ENCODE measurements around the genes MACO1, LDLRAP1 and PDIK1L.

DNA sequence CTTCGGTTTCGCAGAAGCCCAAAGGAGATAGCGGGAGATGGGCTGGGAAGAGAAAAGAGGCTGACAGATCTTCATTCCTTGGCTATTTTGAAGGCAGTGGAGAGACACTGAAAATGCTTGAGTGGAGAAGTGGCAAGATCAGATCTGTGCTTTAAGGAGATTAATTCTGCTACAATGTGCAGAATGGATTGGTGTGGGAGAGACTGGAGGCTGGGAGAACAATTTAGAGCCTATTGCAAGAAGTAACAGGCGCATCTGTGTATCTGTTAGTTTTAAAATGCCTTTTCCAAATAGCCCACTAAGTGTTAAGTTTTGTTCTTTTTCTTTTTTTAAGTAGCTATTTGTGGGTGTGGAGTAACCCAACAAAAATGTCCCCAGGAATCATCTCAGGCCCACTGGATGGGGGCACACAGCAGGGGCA, 24.0 kb upstream of the SRRM1 start:
- PRO-cap: no peak

DNA sequence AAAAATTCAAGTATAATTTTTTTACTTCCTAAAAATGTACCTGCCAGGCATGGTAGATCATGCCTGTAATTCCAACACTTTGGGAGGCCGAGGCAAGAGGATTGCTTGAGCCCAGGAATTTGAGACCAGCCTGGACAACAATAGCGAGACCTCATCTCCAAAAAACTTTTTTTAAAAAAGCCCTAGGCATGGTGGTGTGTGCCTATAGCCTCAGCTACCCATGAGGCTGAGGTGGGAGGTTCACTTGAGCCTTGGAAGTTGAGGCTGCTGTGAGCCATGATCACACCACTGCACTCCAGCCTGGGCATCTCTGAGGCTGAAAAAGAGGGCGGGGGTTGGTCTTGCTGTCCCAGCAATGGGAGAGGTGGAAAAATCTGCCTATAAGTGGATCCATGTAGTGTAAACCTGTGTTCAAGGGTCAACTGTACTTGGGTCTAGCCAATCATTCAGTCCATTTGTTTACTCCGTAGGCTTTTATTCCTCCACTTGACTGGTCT, 31.7 kb downstream of the SRRM1 start:
- PRO-cap: no peak

- PRO-cap: no peak
Measured at GRCh38 chr1:24694112-24694836, 51.0 kb upstream of the CLIC4 start.

- PRO-cap: no peak
Measured at GRCh38 chr1:24919779-24920046, 10.4 kb downstream of the RUNX3 start.

DNA sequence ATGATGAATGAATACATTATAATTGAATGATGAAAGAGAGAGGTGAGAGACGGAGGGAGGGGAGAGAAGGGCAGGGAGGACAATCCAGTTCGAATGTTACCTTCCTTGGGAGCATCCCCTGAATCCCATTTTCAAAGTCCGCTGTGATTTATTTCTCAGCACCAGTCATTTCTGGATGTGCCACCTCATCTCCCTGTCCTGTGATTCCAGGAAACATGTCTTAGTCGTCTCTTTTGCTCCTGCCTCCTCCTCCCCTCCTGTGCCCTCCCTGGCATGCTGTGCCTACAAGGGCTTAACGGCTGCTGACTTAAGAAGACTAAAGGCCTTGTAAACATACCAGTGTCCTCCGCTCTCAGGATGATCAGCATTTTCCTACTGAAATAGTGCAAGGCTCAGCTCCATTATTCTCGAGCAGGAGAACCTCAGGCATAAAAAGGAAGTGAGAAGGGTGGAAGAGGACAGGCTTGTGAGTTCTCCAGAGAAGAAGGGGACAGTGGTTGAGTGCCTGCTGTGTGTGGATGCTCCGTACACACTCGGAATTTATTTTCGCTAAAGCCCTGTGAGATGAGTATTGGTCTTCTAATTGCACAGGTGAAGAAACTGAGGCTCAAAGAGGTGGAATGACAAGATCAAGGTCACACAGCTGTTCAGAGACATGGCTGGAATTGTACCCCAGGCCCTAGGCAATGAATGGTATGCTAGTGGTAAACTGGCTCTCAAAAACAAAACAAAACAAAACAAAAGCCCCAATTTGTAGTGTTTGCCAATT, 61.7 kb upstream of the RUNX3 start:
- PRO-cap: no peak

DNA sequence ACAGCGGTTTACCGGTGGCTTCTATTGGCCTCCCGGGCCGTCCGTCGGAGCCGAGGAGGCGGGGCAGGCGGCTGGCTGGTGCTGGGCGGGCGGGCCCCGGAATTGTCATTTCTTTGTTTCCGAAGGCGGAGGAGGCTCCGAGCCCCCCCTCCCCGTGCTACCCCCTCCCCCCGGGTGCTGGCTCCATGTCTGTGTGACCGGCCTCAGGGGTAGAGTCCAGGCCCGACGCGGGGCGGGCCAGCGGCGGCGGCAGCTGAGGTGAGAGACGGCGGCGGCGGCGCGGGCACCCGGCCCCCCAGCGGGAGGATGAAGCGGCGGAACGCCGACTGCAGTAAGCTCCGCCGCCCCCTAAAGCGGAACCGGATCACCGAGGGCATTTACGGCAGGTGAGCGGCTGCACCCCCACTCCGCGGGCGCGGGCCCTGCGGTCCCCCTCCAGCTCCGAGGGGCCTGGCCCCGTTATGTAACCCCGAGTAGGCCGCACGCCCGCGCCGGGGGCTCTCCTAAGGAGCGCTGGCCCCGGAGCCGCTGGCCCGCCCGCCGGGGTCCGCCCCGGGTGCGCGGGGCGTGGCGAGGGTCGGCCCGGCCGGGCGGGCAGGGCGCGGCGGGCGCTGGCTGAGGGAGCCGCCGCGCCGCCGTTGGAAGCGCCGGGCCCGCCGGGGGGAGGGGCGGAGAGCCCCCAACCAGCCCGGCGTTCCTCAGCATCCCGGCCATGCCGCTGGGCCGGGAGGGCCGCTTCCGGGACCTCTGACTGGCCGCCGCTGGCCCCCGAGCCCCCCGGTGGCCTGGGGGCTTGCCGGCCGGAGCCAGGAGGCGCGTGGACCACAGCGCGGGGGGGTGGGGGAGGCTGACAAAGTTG, at the start of gene MACO1:
MACO1 (plus strand) TSS at position 105 of the 859 bp plus-strand sequence.
- PRO-cap: unidirectional peak, plus-strand start at position 116 of the sequence; bidirectional peak, plus-strand start at position 405 of the sequence, minus-strand start at position 308 of the sequence

- PRO-cap: bidirectional peak, plus-strand start at chr1:25543585, minus-strand start at chr1:25543466
Measured at GRCh38 chr1:25543160-25544337, at the start of gene LDLRAP1. Gene LDLRAP1, plus strand, starts transcription at chr1:25543606.

DNA sequence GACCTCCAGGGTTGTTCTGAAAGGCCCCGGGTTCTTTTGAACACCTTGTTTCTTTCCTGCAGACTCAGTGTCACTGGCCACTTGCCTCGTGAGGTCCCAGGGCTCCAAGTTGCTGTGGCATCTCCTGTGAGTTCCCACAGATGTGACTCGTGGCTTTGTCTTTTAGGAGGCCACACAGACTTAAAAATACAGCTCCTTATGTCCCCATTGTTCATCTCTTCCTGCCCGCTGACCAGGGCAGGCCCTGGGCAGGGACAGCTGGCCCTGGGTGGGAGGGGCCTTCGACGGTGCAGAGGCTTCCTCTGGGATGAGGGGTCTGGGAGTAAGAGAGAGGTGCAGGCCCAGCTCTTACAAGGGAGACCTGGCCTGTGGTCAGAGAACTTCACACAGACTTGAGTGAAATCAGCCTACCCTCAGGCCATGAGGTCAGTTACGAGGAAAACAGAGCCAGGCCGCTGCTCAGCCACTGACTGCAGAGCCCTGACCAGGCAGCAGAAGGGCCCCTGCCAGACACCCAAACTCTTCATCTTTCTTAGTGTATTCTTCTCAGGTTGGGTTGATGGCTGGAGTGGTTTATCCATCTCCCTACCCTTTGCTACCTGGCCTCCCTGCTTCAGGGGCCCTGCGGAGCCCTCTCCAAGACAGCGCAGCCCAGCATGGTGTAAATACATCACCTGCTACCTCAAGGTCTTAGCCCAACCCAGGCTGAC, 15.8 kb downstream of the LDLRAP1 start:
- PRO-cap: no peak

GRCh38 chr1:25561472-25561867, 18.1 kb downstream of the LDLRAP1 start:
- PRO-cap: no peak

DNA sequence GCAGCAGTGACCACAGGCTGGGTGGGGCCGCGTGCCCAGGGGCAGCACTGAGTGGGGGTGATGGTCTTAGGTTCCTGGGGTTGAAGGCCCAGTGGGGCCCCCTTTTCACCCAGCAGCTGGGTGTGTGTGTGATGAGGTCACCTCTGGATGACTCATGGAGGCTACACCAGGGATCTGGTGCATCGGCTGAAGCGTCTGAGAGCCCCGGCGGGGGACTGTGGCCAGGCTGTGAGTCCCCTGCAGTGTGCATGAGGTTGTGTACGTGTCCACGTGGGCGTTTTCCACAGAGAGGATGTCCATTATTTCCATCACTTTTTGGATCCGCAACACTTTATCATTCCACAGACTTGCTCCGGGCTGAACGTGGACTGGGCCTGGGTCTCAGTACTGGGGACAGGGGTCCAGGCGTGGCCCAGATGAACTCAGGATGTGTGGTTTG, 25.6 kb downstream of the LDLRAP1 start:
- PRO-cap: no peak

DNA sequence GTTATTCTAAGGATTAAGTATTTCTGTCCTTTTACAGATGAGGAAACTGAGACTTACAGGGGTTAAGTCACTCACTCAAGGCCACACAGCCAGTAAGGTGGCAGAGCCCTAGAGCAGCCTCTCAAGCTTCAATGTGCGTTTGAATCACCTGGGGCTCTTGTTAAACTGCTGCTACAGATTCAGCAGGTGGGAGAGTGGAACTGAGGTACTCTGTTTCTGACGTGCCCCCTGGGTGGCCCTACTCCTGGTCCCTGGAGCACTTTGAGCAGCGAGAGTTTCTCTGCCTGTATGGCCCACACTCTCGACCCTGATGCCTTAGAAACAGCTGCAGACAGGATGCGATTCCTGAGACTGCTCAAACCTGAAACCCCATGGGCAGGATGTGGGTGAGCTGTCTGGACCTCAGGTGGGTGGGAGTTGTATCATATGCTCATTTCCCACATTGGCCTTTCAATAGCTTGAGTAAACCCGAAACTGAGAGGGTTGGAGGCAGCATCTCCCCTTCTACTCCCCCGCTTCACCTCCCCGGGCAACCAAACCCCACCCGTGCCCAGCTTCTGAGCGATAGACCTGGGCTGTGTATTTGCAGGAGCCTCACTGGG, 59.3 kb downstream of the MAN1C1 start:
- PRO-cap: no peak

- PRO-cap: no peak
Measured at GRCh38 chr1:25686084-25686854, 69.7 kb downstream of the MAN1C1 start.

DNA sequence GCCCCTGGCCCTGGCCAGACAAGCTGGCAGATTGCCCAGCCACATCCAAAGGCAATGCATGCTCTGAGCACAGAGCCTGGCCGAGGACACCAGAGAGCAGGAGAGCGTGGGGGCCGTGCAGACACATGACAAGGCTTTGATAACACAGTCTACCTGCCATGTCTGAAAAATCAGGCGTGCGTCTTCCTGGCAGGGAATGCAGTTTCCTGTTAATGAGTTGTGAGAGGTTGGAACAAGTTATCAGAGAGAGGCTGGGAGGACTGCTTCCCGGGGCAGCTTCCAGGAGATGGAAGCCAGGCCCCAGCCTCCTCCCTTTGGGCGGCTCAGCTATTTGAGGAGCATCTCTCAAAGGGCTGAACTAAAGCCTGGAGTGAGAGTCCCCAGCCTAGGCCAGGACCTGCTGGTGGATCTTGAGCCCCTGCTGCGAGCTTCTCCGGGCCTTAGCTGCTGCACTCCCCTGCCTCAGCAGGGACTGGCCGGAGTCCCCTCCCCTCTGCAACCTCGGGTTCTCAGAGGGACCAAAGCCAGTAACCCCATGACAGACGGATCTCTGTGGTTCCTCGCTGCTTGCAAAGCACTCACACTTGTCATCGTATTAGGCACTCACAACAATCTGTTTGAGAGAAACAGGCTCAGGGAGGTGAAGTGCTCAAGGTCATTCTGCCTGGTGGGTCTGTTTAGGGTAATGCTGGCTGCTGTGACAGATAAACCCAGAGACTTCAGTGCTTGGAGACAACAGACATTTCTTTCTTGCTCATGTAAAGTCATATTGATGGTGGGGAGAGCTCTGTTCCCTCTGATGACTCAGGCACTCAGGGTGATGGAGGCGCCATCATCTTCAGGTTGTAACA, 72.0 kb upstream of the SELENON start:
- PRO-cap: no peak

GRCh38 chr1:25766604-25767123, 33.3 kb upstream of the SELENON start:
- PRO-cap: no peak

GRCh38 chr1:25890063-25890958, 14.8 kb upstream of the PAQR7 start:
- PRO-cap: no peak

DNA sequence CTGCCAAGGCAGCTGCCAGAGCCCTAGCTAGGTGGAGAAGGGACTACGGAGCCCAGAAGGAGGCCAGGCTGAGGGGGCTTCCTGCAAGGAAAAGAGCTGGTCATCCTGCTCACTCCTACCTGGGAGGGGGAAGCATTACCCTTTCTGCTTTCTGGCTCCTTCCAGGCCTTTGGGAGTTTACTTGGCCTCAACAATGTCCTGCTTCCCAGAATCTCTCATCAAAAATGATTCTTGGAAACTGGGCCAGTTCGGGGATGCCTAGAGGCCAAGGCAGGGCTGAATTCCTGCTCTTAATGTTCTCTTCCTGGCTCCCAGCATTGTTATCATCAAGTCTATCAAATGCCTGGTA, 7.5 kb upstream of the PAFAH2 start:
- PRO-cap: no peak

DNA sequence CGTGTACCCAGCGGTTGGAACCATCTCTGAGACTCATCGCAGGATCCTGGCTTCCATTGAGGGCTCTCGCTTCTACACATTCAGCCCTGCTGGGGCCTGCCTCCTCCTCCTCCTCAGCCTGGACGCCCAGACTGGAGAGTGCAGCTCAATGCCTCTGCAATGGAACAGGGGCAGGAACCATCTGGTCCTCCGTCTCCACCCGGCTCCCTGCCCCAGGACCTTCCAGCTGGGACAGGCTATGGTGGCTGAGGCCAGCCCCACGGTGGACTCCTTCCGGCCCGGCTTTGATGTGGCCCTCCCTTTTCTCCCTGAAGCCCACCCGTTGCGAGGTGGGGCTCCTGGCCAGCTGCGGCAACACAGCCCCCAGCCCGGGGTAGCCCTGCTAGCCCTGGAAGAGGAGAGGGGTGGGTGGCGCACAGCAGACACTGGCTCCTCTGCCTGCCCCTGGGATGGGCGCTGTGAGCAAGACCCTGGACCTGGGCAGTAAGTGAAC, 1.4 kb downstream of the EXTL1 start:
- PRO-cap: no peak

DNA sequence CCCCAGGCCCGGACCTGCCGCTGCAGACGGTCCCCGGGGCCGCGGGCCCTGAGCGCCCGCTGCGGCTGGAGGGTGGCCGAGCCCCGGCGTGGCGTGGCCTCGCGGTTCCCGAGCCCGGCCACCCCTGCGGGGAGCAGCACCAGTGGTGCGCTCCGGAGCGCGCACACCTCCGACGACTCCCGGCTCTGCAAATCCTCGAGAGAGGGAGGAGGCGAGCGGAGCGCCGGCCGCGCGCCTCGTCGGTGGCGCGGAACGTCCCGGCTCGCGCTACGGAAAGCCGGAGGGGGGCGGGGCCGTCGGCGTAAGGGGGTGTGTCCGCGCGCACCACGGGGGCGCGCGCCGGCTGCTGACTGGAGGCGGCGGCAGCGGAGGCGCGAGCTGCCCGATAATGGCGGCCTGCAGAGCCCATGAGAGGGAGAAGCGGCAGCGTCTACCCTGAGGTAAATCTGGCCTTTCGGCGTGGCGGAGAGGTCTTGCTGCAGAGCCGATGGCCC, at the start of gene PDIK1L:
PDIK1L (plus strand) TSS at position 349 of the 494 bp plus-strand sequence.
- PRO-cap: bidirectional peak, plus-strand start at position 190 of the sequence, minus-strand start at position 244 of the sequence

DNA sequence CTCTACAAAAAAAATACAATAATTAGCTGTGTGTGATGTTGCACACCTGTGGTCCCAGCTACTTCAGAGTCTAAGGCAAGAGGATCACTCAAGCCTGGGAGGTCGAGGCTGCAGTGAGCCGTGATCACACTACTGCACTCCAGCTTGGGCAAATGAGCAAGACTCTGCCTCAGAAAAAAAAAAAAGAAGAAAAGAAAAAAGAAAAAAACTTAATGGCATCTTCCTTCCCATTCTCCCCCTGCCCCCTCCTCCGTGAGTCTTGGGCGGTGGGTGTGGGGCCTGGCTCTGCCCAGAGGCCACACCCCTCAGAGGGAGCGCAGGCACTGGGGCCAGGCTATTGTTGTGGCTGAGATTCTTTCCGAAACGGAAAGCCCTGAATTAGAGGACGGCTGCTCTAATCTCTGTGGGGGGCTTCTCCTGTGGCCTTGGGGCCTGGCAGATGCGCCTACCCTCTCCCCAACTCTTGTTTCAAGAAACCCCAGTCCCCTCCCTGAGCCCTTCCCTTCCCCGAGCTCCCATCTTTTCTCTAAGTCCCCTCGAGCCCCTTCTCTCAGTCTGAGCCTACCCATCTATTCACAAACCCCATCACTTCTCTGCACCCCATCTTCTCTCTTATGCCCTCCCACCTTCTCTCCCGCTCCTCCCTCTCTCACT, 4.1 kb upstream of the FAM110D start:
- PRO-cap: no peak

DNA sequence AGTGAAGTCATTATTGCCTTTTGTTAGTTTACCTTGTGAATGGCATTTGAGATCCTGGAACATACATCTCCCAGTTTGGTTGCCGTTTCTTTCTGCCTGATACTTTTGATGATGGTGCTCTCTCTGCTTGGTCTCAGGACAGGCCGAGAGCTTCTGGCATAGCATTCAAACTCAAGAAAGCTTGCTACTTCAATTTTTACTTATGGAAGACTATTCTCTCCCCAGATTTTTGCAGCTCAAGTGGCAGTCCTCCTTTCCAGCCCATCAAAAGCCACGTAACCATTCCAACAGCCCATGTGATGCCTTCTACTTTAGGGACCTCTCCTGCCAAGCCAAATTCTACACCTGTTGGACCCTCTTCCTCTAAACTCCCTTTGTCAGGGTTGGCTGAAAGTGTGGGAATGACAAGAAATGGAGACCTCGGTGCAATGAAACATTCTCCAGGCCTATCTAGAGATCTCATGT, 21.0 kb downstream of the CEP85 start:
- PRO-cap: no peak